Skeletal muscle satellite cell (primary cell): ENCODE measurements around a stretch of chr7.

- CAGE, long polyA plus RNA, result no peak
Measured at GRCh38 chr7:130201616-130202831, 3.2 kb downstream of the TMEM209 start.

GRCh38 chr7:130344485-130344774 lies 186 bp upstream of the CPA5 start:
- CAGE, long polyA plus RNA, result no peak

- CAGE, long polyA plus RNA, result no peak
Measured at GRCh38 chr7:130441535-130442066, 785 bp upstream of the CEP41 start.

- CAGE, long polyA plus RNA, result no peak
Measured at GRCh38 chr7:130507973-130508774, 16.3 kb downstream of the MEST start.

DNA sequence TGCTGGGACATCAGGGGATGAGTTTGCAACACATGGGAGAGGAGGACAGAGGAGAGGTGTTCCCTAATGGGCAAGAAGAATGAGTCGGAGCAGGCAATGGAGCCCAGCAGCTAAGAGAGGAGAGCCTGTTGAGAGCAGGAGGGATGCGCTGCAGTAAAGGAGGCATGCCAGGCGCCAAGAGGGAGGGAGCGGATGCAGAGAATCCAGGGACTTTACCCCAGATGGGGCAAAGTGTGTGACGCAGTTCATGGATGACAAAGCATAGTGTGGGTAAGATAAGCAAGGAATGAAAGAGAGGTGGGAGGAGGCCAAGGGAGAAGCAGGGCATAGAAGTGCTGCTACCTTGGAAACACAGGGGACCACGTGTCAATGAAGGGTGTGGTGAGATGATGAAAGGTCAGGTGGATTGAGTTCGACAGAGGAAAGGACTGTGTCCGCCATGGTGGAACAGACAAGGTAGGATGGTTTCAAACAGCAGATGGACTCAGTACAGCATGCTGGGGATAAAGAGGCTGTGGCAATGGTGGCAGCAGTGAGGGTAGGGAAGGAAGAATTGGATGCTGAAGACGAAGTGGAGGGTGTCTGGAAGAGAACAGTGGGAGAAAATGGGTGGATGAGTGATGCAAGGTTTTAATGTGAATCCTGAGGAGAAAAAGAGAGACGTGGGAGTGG lies 32.7 kb downstream of the MEST start:
- CAGE, long polyA plus RNA, result no peak

- CAGE, long polyA plus RNA, result no peak
Measured at GRCh38 chr7:130536316-130537185, 44.7 kb downstream of the MEST start.

- CAGE, long polyA plus RNA, result no peak
Measured at GRCh38 chr7:130556146-130556521, 64.2 kb downstream of the MEST start.

- CAGE, long polyA plus RNA, result no peak
Measured at GRCh38 chr7:130872977-130873692, 139.1 kb upstream of the KLF14 start.

DNA sequence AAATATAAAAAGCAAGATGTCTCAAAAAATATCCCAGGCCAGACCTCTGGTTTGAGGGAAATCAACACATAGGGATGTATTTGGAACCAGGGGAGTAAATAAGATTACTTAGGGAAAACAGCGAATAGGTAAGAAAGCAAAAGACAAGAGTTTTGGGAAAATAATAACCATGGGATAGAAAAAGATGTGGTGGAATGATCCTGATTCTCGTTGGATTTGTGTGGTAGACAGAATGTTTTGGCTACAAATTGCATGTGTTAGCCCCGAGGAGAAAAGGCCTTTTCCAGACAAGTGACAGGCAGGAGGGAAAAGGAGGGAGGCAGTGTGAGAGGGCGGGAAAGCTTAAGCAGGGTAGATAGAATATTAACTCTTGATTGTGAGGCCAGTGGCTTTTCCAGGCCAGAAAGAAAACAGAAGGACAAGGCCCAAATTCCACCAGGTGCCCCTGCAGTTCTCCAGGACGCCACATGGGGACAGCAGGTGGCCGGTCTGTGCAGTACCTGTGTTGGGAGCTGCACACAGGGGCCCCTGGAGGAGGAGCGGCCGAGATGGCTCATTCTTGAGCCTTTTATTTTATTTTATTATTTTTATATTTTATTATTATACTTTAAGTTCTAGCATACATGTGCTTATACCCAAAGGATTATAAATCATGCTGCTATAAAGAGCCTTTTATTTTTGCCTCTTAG lies 141.2 kb upstream of the KLF14 start:
- CAGE, long polyA plus RNA, result no peak

- CAGE, long polyA plus RNA, result no peak
Measured at GRCh38 chr7:130900445-130900821, 166.4 kb upstream of the KLF14 start.

DNA sequence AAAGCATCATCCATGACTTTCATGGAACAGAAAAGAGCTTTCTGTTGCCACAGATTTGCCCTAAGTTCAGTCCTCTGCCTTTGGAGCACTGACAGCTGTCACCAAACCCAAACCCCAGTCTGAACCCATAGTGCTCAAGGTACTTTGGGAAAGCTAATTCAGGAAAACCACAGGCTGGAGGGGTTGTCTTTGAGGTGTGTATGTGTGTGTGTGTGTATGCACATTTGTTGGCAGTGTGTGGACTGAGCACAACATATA lies 188.3 kb upstream of the KLF14 start:
- CAGE, long polyA plus RNA, result no peak

- CAGE, long polyA plus RNA, result no peak
Measured at GRCh38 chr7:130935433-130936199, 201.6 kb upstream of the KLF14 start.

GRCh38 chr7:130980440-130981021 lies 246.5 kb upstream of the KLF14 start:
- CAGE, long polyA plus RNA, result no peak

GRCh38 chr7:131008659-131009150 lies 274.7 kb upstream of the KLF14 start:
- CAGE, long polyA plus RNA, result no peak

DNA sequence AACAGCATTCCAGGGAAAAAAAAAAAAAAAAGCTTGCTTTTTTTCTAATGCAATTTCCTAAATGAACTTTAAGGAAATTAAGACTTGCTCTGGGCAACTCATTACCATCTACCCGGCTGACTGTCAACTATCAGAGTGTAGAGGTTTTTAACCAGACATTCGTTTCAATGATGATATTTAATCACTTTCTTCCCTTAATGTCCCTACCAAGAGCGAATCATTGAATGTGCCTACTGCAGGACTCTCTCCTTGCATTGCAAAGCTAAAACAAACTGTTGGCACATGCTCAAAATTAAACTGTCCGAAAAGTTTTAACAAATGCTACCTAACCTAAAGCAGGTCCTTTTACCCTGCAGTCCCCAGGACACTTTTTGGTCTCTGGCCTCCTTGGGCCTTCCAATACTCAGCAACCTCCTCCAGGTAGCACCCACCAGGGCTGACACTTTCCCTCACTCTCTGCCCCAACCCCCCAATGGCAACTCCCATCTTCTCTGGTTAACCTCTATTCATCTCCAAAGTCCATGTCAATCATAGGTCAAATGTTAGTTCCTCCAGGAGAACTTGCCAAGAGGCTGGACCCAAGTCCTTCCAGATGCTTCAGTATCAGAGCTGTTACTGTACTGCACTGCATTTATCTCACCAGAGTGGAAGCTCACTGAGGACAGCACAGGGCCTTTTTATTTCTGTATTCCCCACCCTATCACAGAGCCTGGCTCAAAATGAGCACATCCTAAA lies 294.8 kb upstream of the KLF14 start:
- CAGE, long polyA plus RNA, result no peak

GRCh38 chr7:131032760-131033204 lies 294.9 kb upstream of the MKLN1 start:
- CAGE, long polyA plus RNA, result no peak

DNA sequence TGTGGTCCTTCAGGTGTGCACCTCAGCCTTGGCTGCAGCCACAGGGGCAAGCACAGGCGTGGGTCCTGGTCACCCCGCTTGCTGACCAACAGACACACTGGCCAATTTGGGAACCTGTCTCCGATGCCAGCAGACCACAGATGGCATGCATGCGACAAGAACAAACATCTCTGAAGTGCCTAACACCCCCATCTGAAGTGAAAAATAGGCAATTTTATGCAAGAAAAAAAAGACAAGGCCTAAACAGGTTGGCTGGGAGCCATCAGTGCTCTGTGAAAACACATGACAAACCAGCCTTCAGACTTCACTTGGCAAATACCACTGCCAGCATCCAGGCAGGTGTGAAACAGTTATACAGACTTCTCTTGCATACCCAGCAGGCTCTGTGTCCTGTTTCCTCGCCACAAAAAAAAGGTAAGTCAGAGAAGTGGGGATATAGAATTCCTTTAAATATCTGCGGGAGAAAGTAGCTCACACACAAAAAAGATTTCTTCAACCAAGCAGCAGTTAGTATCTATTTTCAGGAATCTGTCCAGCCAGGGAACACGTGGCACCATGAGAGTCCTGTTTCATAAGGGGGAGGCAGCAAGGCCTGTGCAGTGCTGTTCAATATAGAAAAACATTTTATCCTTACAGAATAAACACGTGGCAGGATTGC lies 293.4 kb upstream of the MKLN1 start:
- CAGE, long polyA plus RNA, result no peak

DNA sequence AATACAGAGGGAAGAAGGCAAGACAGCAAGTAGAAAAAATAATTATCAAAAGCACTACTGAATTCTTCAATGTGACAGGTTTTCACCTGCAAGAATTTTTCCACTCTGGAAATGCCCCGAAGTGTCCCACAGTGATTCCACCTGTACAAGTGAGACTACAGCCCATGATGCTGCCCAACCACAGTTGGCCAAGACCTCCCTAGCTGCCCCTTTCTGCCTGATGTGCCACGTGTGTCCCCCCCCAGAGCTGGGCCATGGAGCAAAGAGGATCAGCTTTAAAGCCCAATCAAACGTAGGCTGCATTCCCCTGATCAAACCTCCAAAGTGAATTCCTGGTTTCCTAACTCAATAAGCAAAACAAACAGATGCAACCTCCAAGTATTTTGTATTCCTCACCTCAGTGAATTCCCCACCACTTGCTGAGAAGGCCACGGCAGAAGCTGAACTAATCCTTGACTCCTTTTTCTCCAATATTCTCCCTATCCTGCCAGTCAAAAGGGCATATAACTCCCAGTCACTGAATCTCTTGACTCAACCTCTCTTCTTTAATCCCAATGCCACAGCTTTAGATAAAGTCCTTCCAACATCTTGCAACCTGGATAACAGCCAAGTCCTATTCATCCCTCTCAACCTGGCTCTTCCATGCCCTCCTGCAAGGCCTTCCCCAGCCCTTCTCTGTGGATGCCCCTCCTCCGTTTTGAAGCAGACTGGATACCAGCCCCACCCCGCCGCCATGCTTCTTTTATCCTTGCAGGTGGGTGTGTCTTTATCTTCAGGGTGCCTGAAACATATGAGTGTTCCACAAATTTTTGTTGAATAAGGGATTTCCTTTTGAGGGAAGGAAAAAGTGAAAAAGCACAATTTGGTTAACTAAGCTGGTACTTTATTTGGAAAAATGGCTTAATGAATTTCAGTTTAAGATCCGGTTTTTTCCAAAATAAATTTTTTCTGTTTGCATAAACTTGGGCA lies 285.2 kb upstream of the MKLN1 start:
- CAGE, long polyA plus RNA, result no peak

- CAGE, long polyA plus RNA, result no peak
Measured at GRCh38 chr7:131059457-131060532, 267.9 kb upstream of the MKLN1 start.

- CAGE, long polyA plus RNA, result no peak
Measured at GRCh38 chr7:131099884-131100350, 227.8 kb upstream of the MKLN1 start.